Testis (tissue), 5 donors: ENCODE results near the genes KIRREL1, OR10T2 and OR10J5.

DNA sequence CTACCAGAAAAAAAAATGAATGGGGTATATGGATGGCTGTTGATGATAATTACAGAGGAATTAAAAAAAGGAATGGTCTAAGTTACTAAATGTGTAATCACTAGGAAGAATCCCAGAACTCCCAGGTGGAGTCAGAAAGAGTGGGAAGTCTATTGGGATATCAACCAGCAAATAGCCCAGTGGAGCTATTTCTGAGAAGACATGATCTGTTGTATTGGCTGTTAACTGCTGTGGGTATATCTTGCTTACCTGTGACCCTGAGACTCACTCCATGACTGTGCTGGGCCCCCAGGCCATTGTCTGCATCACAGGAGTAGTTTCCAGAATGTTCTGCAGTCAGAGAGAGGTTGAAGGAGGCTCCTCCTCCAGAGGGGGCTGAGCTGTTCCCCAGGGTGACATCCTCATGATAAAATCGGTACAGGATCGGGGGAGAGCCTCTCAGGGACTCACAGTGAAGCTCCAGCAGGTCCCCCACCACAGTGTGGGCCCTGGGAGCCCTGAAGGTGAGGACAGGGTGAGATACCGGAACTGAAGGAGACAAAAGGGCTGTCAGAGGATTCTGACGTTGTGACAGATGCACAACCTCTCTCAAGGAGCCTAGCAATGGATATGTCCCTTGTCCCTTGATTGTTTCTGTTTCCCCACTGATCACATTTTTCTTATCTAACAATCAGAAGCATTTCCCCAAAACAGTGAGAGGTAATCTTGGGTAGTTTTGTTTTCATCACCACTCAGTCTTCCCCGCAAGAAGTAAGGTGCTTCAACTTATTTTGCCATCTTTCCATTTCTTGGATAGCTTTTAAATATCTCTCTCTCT, 5.3 kb downstream of the FCRL3 start:
- PRO-cap, 3 experiments = no peak in any of the 3 experiments
- RAMPAGE, long total RNA, 2 experiments = start-site peak on the plus strand in 1 of 2 experiments, centred at position 344 of the sequence, 17 reads per replicate; start-site peak on the minus strand in 1 of 2 experiments, centred at position 267 of the sequence, 5 reads per replicate
- RRBS = no CpG with 5 or more reads among the region's 5 CpGs

DNA sequence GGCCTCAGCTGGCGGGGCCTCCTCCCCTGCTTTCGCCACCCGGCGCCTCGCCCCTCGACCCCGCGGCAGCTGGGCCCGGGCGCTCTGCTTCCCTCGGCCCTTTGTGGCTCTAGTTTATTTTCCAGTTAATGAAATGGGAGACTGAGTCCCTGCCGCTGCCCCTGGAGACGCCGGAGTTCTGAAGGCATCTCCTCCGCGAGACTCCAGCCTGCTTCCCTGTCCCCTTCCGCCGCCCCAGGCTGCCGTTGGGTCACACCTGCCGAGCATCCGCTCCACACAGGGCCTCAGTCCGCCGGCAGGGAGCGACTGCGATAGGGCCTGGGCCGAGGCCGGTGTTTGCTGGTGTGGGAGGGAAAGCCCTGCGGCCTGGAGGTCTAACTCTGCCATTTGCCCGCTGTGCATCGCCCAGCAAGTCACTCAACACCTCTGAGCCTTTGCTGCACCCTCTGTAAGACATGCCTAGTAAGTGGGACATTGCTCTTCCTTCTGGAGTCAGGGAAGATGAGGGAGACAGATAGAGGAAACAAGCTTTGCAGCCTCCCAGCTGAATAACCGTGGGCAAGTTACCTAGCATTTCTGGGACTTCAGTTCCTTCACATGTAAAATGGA, 14.4 kb upstream of the KIRREL1 start:
- PRO-cap, 3 experiments = no peak in any of the 3 experiments
- RAMPAGE, long total RNA, 2 experiments = no peak in any of the 2 experiments
- RRBS = 10% methylated on average over 21 of the region's 31 CpGs

GRCh38 chr1:157992759-157993745, at the start of gene KIRREL1:
Gene KIRREL1, plus strand, starts transcription at chr1:157993645.
- PRO-cap, 3 experiments = peak in 3 of 3 experiments; most common plus-strand start chr1:157993645 (in 3); most common minus-strand start chr1:157993510 (in 3)
- RAMPAGE, long total RNA, 2 experiments = start-site peak on the plus strand in 2 of 2 experiments, at chr1:157993601-157993674 at its widest, 170 to 365 reads per replicate
- RRBS = 2% methylated on average over 5 of the region's 49 CpGs

- PRO-cap, 3 experiments = peak in 3 of 3 experiments; most common plus-strand start chr1:158019738 (in 2); most common minus-strand start chr1:158019600 (in 2)
- RAMPAGE, long total RNA, 2 experiments = no peak in any of the 2 experiments
- RRBS = no CpG with 5 or more reads among the region's 9 CpGs
Measured at GRCh38 chr1:158018870-158019854, 25.7 kb downstream of the KIRREL1 start.

DNA sequence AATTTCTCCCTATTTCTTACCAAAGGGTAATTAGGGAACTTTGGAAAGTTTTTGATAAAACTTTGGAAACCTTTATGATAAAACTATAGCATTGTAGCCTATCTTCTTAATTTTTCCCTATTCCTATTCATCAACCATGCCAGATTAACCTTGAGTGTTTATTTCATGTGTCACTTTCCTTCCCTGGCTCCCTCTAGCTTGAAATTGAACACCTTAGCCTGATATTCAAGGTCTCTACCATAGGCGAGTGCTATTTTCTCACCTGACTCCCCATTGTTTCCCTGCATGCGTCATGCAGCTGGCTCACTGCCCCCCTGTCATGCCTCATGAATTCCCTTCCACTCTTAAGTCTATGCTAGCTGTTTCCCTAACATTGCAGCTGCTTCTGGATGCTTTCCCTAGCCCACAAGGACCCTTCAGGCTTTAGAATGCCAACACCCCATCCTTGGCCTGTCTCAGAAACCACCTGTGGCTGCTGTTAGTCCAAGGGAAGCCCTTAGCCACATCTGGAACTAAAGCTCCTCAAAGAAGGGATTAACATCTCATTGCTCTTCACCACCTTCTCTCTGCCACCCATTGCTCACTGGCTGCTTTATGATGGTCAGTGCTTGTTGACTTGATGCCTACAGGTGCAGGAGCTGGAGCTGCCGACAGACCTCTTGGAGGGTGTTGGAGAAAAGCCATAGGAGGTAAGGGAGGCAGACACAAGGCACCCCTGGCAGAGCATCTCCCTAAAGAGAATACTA, 4.0 kb downstream of the SMIM42 start:
- PRO-cap, 3 experiments = no peak in any of the 3 experiments
- RAMPAGE, long total RNA, 2 experiments = no peak in any of the 2 experiments
- RRBS = no CpG with 5 or more reads among the region's 3 CpGs

DNA sequence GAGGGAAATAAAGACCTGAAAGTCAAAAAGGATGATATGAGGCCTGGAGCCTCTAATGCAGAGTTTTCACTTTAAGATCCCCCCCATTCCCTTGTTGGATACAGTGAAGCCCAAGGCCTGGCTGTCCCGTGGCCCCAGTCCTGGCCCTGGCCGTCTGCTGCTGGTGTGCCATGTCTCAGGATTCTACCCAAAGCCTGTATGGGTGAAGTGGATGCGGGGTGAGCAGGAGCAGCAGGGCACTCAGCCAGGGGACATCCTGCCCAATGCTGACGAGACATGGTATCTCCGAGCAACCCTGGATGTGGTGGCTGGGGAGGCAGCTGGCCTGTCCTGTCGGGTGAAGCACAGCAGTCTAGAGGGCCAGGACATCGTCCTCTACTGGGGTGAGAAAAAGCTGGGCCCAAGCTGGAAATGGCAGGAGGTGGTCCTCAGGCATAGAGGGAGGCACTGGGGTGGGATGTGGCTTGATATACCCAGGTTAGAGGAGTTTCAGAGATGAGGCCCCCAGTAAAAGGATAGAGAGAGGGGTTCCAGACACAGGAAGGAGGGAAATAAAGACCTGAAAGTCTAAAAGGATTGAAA, 2.2 kb downstream of the CD1D start:
- PRO-cap, 3 experiments = no peak in any of the 3 experiments
- RAMPAGE, long total RNA, 2 experiments = no peak in any of the 2 experiments
- RRBS = no CpG with 5 or more reads among the region's 7 CpGs

- PRO-cap, 3 experiments = no peak in any of the 3 experiments
- RAMPAGE, long total RNA, 2 experiments = no peak in any of the 2 experiments
- RRBS = no CpG with 5 or more reads among the region's 5 CpGs
Measured at GRCh38 chr1:158399216-158399785, at the start of gene OR10T2. Gene OR10T2, minus strand, starts transcription at chr1:158399466.

DNA sequence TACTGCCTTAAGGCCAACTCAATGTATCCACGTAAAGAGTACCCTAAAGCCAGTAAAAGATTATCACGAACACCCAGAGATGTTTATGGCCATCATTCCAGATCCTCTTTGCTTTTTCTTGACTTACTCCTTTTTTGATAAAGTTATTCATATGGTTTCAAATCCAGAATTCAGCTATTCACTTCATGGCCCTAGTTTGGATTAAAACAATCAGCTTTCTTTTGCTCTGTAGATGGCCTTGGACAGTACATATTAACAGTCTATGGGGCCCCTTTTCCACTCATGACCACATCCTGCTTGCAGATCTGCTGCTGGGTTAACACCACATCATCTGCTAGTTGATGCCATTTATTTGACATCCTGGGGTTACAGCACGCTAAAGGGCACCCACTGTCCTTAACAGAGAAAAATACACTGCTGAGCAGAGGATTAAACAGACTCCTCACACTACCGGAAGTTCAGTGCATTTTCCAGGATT, 1.0 kb upstream of the IFI16 start:
- PRO-cap, 3 experiments = no peak in any of the 3 experiments
- RAMPAGE, long total RNA, 2 experiments = no peak in any of the 2 experiments
- RRBS = no CpG with 5 or more reads among the region's 4 CpGs

DNA sequence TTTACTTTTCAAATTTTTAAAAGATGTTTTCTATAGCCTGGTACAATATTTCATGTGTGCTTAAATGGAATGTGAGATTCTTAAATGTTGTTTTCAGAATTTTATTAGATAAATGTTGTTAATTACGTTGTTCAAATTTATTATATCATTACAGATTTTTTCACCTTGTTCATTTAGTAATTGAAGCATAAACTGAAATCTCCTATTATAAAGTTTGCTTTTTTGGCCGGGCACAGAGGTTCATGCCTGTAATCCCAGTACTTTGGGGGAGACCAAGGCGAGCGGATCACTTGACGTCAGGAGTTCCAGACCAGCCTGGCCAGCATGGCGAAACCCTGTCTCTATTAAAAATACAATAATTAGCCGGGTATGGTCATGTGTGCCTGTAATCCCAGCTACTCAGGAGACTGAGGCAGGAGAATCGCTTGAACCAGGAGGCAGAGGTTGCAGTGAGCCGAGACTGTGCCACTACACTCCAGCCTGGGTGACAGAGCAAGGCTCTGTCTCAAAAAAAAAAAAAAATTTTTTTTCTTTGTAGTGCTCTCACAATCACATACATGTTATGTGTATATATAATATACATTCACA, 1.3 kb downstream of the IFI16 start:
- PRO-cap, 3 experiments = no peak in any of the 3 experiments
- RAMPAGE, long total RNA, 2 experiments = no peak in any of the 2 experiments
- RRBS = no CpG with 5 or more reads among the region's 9 CpGs

DNA sequence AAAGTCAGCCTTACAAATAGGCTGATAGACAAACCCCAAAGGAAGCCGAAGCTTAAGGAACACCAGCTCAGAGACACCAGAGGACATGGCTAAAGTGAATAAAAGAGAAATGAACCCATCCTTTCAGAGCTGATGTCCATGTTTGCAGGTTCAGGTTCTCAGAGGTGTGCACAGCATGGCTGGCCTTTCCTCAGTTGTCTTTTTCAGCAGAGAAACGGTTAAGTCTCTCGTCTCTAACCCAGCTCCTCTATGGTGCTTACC, 263 bp downstream of the AIM2 start:
- PRO-cap, 3 experiments = no peak in any of the 3 experiments
- RAMPAGE, long total RNA, 2 experiments = no peak in any of the 2 experiments
- RRBS = no CpG with 5 or more reads among the region's 3 CpGs

DNA sequence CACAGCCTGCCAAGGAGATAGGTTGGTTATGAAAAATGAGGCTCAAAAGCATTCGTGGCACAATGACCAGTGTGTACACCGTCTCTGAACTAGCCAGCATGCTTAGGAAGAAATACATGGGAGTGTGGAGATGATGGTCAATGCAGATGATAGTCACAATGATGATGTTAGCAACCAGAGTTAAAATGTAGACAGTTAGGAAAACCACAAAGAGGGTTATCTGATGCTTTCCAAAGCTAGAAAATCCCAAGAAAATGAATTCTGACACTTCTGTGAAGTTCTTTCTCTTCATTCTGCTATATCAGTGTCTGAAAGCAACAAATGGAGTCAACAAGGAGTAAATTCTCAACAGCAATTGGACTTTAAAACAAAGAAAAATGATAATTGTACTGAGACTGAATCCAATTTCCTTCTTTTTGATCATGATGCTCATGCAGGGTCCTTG, at the start of gene OR10J5:
Gene OR10J5 (minus strand): TSS at position 292 of the 445 bp plus-strand sequence.
- PRO-cap, 3 experiments = no peak in any of the 3 experiments
- RAMPAGE, long total RNA, 2 experiments = no peak in any of the 2 experiments
- RRBS = no CpG with 5 or more reads among the region's 2 CpGs

DNA sequence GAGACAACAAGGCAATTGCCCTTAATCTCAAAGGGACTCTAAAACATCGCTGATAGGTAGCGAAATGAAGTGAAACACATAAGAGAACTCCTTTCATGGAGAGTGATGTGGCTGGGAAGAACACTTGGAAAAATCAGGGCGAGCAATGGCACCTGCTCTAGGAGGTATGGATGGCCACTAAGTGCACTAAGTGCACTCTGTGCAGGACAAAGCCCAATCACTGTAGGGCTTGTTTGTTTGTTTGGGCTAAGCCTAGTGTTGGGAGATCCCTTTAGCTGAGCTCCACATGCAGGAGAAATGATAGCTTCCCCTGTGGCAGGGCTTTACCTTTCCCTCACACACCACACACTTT, 7.7 kb downstream of the APCS start:
- PRO-cap, 3 experiments = no peak in any of the 3 experiments
- RAMPAGE, long total RNA, 2 experiments = no peak in any of the 2 experiments
- RRBS = no CpG with 5 or more reads among the region's 3 CpGs

DNA sequence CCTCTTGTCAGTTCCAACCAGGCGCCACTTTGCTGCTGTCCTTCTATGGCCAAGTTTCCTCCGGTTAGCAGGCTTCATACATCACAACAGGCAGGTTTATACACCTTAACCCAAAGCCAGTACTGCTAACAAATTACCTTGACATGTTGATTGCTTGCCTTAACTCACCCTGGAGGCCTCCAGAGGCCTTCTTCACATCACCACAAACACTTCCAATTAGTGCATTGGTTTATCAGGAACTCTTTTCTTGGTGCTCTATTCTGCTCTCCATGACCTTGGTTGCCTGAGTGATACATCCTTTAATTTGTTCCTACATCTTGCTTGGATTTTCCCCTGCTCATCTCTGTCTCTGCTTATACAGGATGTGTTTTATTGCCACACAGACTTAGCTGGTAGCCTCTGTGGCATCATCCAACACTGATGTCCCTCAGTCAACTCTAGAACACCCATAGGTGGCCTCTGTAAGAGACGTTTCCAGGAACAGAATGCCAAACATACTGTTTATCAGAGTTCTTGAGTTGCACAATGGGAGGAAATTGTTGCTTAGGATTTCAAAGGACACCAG, 28.9 kb upstream of the DUSP23 start:
- PRO-cap, 3 experiments = no peak in any of the 3 experiments
- RAMPAGE, long total RNA, 2 experiments = no peak in any of the 2 experiments
- RRBS = no CpG with 5 or more reads among the region's 3 CpGs

DNA sequence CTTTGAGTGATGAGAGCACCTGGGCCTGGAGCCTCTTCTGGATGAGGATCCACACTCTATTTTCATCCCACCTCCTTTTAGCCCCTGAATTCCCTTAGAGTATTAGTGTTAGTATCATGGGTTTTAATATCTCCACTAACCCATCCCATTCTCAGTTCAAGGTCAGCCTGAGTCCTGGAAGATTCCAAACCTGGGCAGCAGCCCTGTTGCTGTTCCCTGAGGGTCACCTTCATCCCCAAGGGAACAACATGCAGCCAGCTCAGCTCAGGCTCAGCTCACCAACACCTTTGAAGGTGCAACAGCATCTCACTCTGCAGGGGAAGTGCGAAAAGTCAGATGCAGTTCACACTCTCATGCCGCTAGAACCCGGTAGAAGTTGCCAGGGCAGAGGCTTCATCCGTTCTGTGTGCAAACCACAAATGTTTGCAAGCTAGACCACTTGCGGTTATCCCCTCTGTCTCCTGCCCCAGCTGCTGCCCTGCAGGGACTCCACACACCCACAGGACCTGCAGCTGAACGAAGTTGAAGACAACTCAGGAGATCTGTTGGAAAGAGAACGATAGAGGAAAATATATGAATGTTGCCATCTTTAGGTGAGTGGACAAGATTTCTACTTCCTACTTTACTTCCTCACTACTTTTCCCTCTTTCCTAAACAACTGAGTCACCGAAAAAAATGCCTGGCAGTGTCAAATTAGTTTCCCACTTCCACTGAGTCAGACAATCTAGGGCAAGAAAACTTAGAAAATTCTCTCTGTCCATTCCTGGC, 2.0 kb upstream of the FCRL6 start:
- PRO-cap, 3 experiments = no peak in any of the 3 experiments
- RAMPAGE, long total RNA, 2 experiments = no peak in any of the 2 experiments
- RRBS = no CpG with 5 or more reads among the region's 8 CpGs

DNA sequence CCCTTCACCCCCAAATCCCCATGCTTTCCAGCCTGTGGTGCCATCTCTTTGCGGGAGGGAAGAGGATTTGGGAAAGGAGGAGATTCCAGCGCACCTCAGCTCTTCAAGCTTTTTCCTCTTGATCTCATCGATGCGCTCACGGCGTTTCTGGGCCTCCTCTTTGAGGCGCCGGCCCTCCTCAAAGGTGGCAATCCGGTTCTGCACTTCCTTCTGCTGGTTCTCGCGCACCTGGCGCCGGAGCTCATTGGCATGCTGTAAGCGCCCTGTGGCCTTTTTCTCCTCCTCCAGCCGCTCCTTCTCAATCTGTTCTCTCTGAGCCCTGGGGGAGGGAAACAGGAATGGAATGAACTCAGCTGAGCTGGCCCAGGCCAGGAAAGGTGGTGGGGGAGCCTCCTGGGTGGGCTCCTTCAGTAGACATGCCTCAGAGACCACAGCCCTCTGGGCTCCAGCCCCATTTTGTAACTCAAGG, 10.4 kb upstream of the VSIG8 start:
- PRO-cap, 3 experiments = no peak in any of the 3 experiments
- RAMPAGE, long total RNA, 2 experiments = no peak in any of the 2 experiments
- RRBS = no CpG with 5 or more reads among the region's 15 CpGs

DNA sequence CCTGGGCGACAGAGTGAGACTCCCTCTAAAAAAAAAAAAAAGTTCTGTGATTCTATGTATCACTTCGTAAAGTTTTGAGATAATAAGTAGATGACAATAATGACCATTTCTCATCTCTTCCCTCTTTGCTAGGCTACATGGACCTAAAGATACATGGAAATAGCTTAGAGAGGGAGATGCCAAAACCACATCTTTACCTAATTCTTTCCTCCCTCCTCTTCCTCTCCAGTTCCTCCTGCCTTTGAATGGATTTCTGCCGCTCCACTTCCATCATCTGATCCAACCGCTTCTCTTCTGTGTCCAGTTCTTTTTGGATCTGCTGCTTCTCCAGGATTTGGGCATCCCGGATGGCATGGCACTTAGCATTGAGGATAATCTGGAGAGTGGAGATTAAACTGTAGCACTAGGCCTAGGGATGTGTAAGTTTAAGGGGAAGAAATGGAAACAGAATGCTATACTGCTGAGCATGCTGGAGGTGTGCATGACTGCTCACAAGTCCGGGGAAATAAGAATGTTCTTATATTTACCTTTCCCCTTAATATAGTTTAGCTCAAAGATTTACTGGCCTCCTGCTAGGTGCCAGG, 13.6 kb downstream of the CFAP45 start:
- PRO-cap, 3 experiments = no peak in any of the 3 experiments
- RAMPAGE, long total RNA, 2 experiments = no peak in any of the 2 experiments
- RRBS = no CpG with 5 or more reads among the region's 6 CpGs

- PRO-cap, 3 experiments = no peak in any of the 3 experiments
- RAMPAGE, long total RNA, 2 experiments = no peak in any of the 2 experiments
- RRBS = no CpG with 5 or more reads among the region's 11 CpGs
Measured at GRCh38 chr1:159917784-159918891, 7.2 kb downstream of the TAGLN2 start.

- PRO-cap, 3 experiments = no peak in any of the 3 experiments
- RAMPAGE, long total RNA, 2 experiments = no peak in any of the 2 experiments
- RRBS = no CpG with 5 or more reads among the region's 13 CpGs
Measured at GRCh38 chr1:159944178-159945185, 931 bp downstream of the IGSF9 start.

- PRO-cap, 3 experiments = no peak in any of the 3 experiments
- RAMPAGE, long total RNA, 2 experiments = start-site peak on the minus strand in 1 of 2 experiments, at chr1:160084255-160084372 at its widest, 9 reads per replicate
- RRBS = 2% methylated on average over 11 of the region's 65 CpGs
Measured at GRCh38 chr1:160084057-160084641, 2.8 kb downstream of the KCNJ9 start.

GRCh38 chr1:160124527-160125259, 9.1 kb downstream of the ATP1A2 start:
- PRO-cap, 3 experiments = no peak in any of the 3 experiments
- RAMPAGE, long total RNA, 2 experiments = no peak in any of the 2 experiments
- RRBS = no CpG with 5 or more reads among the region's 8 CpGs